Parietal lobe (tissue), 2 donors: ENCODE measurements around the gene MAFF.

GRCh38 chr22:37379964-37380456 is 47.3 kb downstream of the ELFN2 start:
- RAMPAGE, long total RNA = no peak

GRCh38 chr22:37552062-37552432 is 8.2 kb upstream of the CDC42EP1 start:
- RAMPAGE, long total RNA = no peak

DNA sequence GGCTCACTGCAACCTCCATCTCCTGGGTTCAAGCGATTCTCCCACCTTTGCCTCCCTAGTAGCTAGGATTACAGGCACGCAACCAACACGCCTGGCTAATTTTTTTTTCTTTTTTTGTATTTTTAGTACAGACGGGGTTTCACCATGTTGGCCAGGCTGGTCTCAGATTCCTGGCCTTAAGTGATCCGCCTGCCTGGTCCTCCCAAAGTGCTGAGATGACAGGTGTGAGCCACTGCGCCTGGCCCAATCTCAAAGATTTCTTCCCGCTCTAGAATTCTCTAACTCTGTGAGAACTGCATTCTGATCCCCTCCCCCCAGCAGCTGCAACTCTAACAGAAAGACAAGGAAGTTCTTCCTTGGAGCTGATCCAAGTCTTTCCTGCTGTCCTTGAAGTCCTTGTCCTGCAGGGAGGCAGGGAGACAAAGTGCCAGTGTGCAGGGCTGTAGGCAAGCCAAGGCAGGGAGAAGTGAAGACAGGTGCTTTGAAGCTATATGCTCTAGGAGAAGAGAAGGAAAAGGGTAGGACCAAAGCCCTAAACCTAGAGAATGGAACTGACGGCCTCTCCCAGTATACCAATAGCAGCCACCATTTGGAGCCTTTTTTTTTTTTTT is 9.5 kb upstream of the GGA1 start:
- RAMPAGE, long total RNA = no peak

- RAMPAGE, long total RNA = no peak
These were observed 1.1 kb downstream of the GGA1 start for GRCh38 chr22:37609290-37610556.

DNA sequence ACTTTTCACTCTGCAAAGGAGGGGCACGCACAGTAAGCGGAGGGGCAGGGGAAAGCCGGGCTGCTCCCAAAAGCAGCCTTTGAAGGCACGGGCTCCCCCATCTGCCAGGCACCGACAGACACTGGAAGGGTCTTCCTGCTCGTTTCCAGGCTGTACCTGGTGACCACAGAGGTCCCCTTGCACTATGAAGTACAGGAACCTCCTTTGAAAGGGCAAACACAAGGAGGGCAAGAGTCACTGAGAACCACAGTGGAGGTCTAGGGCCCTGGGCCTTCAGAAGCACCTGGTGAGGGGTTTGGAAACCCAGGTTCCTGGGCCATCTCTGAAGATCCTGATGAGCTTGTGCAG is 14.1 kb downstream of the GGA1 start:
- RAMPAGE, long total RNA = no peak

DNA sequence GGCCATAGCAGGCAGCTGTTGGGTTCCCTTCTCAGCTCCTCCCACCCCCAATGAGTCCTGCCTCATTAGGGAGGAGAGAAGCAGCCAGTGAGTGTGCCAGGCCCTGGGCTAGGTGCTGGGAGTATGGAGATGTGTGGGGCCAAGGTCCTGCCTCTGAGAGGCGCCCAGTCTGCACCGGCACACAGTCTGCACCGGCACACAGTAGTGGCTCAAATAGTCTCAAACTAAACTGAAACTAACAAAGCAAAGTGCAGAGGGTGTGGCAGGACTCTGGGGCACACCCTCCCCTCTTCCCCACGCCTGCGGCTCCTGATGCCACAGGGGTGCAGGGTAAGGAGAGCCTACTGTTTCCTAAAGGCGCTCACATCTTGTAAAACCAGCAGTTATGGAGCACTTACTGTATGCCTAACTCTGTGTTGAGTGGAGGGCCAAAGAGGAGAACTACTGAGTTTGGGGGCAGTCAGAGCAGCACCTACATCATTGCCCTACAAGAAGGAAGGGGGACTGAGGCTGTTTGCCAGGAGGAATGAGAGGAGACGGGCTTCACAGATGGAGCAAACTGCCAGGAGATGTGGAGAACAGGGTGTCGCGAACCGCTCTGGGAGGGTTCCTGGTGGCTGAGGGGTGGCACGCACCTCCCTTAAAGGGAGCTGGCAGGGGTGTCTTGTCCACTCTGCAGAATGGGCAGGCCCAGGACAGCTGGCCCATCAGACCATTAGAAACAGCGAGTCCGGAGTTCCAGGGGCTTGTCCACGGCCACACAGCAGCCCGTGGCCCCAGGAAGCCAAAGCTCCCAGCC is 899 bp upstream of the SH3BP1 start:
- RAMPAGE, long total RNA = no peak

DNA sequence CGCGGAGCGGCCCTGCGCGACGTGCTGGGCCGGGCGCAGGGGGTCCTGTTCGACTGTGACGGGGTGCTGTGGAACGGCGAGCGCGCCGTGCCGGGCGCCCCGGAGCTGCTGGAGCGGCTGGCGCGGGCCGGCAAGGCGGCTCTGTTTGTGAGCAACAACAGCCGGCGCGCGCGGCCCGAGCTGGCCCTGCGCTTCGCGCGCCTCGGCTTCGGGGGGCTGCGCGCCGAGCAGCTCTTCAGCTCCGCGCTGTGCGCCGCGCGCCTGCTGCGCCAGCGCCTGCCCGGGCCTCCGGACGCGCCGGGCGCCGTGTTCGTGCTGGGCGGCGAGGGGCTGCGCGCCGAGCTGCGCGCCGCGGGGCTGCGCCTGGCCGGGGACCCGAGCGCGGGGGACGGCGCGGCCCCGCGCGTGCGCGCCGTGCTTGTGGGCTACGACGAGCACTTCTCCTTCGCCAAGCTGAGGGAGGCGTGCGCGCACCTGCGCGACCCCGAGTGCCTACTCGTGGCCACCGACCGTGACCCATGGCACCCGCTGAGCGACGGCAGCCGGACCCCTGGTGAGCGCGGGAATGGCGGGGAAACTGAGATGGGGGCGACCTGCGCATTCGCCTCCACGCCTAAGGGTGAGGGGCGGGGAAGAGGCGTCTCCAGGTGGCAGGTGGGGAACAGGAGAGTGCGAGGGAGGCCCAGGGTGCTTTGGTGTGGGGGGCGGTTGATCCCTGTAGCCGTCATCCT is 446 bp downstream of the PDXP start:
- RAMPAGE, long total RNA = no peak

DNA sequence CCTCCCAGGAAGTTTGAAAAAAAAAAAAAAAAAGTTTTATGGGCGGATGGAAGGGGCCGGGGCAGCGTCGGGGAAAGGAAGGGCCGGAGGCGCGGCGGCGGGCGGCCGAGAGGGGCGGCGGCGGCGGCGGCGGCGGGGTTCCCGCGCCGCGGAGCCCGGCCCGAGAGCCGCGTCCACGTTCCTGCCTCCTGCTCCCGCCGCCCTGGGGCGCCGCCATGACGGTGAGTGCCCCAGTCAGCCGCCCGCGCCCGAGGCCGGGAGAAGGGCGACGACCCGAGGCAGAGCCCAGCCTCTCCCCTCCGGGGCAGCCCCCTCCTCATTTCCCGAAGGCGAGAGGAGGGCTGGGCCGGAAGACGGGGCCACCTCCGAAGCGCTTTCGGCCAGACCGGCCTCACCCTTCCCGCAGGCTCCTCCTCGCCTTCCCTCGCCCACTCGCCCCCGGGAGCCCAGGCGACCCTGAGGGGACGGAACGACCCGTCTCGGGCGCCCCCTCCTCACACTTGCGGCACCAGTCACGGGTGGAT is 49.4 kb downstream of the TRIOBP start:
- RAMPAGE, long total RNA = no peak

DNA sequence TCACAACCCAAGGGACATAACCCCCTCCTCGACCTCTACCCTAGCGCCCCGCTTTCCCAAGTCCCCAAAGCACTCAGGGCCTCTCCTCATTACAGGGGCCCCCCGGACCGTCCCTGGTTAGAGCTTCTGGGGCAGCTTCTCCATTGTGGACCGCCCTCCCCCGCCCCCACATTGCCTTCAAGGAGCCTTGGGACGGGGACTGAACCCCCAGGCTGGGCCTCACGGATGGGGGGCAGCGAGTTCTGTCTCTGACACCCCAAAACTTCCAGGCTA is 982 bp upstream of the H1-0 start:
- RAMPAGE, long total RNA = no peak

GRCh38 chr22:37832445-37833280 is 9.5 kb downstream of the GALR3 start:
- RAMPAGE, long total RNA = no peak

DNA sequence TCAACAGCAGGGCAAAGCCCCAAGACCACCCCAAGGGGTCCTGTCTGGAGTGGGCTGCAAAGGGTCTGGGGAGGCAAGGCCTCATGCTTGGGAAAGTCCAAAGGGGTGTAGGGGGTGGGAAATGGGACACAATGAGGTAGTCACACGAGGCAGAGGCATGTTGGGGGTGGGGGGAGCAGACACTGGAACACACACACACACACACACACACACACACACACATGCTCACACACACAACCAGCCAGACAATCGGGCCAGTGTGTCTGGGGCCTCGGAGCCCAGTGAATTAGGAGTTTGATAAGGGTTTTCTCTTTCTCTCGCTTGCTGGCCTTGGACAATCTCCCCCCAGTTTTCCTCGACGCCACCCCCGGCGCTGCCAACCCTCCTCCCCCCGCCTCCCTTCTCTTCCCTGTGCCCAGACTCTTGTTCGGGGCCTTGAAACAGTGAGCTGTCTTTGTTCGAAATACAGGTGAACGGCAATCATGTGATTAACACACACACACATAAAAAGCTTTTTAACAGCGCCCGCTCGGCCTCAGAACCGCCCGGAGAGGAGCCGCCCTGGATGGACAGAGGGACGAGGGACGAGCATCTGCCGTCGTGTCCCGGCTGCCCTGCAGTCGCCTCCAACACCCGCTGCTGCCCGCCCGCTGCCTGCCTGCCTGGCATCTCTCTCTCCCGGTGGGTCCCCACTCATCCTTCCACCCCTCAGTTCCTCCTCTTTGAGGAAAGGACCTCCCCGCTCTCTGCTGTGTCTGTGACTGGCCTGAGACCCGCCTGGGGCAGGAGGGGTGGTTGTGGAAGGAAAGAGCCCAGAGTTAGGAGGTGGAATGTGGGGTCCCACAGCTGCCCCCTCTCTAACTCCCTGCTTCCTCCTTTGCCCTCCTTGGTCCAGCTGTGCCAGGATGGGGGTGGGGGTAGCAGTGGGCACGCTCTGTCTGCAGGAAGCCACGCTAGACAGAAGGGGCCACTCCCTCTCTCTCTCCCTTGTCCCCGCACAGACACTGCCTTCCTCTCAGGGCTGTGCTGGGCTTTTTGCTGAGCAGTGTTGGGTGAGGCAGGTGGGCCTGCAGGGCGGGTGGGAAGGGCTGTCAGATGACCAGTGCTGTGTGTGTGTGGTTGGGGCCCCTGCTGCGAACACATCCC is 1.6 kb upstream of the SOX10 start:
- RAMPAGE, long total RNA = no peak

- RAMPAGE, long total RNA = no peak
These were observed 2.9 kb upstream of the SOX10 start for GRCh38 chr22:37987156-37987750.

- RAMPAGE, long total RNA = no peak
These were observed 26.6 kb upstream of the PICK1 start for GRCh38 chr22:38030217-38031335.

DNA sequence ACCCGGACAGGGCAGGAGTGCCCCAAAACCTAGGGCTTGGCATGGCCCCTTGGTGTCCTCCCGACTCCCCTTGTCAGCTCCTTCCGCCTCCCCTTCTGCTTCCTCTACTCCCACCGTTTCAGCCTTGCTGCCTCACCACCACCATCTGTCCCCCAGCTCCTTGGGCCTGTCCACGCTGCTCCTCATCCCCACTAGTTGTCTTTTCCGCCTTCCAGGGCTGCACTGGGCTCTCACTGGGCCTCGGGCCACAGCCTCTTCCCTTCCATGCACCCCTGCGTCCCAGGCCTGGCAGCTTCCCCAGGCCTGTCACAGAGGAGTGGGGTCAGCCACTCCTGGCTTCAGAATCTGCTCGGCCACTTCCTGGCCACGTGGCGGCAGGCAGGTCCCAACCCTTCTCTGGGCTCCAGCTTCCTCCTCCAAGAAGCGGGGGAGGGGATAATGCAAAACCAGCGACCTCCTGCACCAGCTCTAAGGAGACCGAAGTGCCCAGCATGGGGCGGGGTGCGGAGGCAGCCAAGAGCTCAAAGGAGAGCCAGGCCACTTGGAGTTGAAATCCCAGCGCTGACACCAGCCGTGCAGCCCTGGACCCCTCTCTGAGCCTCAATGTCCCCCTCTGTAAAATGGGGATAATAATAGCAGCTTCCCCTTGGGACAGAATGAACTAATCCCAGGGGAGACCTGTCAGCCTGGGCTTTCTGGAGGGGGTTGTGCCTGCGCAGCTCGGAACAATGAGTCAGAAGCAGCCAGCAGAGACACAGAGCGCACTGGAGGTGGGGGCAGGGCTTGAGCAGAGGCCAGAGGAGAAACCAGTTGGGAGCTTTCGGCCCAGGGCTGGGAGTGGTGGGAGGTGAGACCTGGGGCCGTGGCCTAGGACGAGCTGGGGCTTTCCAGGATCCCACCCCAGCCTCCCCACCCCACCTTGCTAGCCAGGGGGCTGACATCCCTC is 22.9 kb upstream of the PICK1 start:
- RAMPAGE, long total RNA = no peak

GRCh38 chr22:38120619-38120951 is 10.1 kb upstream of the BAIAP2L2 start:
- RAMPAGE, long total RNA = no peak

- RAMPAGE, long total RNA = no peak
These were observed at the start of gene MAFF for GRCh38 chr22:38201394-38202314. Gene MAFF, plus strand, starts transcription at chr22:38201994.

GRCh38 chr22:38202315-38202985 is 656 bp downstream of the MAFF start:
- RAMPAGE, long total RNA = no peak

DNA sequence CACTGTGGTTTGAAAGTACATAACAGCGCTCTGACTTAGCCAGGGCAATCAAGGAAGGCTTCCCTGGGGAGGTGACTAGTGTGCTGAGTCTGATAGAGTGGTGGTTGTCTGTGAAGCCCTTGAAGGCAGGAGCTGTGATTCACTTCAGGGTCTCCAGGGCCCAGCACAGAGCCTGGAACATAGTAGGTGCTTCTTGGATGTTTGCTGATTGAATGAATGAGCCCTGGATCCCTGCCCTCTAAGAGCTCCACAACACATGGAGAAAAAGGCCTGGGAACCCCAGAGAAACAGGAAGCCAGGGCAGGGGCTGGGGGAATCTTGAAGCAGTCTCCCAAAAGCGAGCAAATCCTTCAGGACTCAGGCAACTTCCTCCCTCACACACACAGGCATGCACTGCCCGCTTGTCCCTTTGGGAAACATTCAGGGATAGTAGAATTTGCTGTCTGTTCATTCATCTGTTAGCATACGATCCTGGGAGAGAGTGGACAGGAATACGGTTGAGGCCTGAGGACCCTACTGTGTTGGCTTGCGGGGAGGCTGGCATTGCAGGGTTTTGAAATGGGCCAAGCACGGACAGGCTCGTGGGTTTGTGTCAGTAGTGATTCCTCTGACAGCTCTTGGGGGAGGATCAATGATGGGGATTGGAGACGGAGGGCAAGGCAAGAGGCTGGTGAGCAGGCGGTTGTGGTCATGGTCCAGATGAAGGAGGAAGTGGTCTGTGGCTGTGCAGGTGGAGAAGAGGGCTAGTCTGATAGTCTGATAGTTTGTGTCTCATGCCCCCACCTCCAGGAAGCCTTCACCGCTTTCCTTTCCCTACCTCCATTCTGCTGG is 2.7 kb downstream of the MAFF start:
- RAMPAGE, long total RNA = no peak

DNA sequence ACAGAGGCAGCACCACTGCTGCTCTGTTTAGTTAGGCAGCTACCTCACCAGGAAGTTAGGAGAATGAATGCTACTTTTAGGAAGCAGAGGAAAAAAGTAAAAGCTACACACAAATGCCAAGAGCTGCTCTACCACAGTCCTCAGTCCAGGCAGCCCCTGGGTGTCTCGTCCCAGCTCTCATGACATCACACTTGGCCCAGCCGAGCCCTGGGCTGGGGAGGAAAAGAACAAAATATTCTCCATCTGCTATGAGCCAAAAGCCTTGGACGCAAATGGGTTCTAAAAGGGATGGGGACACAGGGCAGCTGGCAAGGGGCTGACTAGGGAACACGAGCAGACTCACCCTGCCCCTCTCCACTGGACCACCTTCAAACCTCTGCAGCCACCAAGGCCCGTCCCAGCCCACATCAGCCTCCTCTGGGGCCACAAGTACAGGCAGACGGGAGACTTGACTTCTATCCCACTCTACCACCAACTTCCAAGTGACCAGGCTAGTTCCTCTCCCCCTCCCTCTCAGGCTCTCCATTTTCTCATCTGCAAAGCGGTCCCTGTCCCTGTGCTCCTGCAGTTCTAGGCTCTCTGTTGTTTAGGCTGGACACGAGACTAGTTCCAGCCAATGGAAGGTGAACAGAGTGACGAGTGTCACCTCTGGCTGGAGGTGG is 26.0 kb downstream of the TMEM184B start:
- RAMPAGE, long total RNA = no peak

- RAMPAGE, long total RNA = no peak
These were observed 661 bp downstream of the TMEM184B start for GRCh38 chr22:38271820-38272877.